MCF 10A (cell line): ENCODE measurements around a stretch of chr2.

DNA sequence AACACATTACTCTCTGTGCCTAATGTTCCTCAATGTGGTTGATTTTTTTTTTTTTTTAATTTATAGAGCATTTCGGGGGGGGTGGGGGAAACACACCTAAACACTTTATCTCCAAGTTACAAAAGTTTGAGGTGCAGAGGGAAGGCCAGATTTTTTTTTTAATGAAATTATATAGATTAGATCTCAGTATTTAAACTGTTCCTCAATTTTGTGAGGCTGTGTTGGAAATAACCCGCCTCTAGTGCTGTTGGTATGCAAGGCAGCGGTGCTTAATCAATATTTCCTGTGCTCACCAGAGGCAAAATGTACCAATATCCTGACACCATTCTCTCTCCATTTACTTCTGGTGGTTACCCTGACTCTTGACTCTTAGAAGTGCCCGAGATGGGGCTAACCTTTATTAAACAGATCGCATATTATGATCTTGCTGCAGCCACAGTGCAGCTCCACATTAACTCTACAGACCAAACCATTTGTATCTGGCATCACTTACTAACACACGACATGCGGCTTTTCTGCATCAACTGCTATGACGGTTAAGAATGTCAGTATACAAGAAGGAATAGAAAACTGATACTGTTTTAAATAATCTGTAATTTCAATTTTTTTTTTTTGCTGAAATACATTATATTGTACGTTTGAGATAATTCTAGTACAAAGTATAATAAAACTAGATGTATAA, 54.7 kb upstream of the EML6 start:
- PRO-cap: no peak
- RRBS: no CpG with 5 or more reads among the region's 9 CpGs

GRCh38 chr2:54708351-54709031, 15.0 kb upstream of the EML6 start:
- PRO-cap: no peak
- RRBS: no CpG with 5 or more reads among the region's 24 CpGs

- PRO-cap: no peak
- RRBS: no CpG with 5 or more reads among the region's 5 CpGs
Measured at GRCh38 chr2:54757383-54758011, 34.0 kb downstream of the EML6 start.

GRCh38 chr2:55048435-55048865, 1.8 kb downstream of the RTN4 start:
- PRO-cap: no peak
- RRBS: no CpG with 5 or more reads among the region's 11 CpGs

DNA sequence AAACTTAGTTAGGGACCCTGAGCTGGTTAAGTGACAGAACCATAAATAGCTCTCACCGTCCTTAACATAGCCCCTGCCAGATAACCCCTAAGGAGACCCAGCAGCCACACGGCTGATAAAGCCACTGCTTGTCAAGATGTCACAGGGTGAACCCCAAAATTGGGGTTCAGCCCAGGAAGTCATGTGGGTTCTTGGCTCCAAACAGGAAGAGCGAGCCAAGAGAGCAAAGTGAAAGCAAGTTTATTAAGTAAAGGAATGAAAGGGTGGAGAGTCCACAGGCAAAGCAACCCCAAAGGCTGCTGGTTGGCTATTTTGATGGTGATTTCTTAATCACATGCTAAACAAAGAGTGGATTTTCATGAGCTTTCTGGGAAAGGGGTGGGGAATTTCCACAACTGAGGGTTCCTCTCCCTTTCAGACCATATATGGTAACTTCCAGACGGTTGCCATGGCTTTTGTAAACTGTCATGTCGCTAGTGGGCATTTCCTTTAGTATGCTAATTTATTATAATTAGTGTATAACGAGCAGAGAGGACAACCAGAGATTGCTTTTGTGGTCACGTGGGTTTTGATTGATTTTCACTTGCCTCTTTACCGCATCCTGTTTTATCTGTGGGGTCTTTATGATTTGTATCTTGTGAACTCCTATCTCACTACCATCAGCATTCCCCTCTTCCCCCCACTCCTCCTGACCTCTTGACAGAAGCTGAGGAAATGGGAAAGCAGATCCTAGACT, 83.6 kb upstream of the RTN4 start:
- PRO-cap: no peak
- RRBS: no CpG with 5 or more reads among the region's 8 CpGs

DNA sequence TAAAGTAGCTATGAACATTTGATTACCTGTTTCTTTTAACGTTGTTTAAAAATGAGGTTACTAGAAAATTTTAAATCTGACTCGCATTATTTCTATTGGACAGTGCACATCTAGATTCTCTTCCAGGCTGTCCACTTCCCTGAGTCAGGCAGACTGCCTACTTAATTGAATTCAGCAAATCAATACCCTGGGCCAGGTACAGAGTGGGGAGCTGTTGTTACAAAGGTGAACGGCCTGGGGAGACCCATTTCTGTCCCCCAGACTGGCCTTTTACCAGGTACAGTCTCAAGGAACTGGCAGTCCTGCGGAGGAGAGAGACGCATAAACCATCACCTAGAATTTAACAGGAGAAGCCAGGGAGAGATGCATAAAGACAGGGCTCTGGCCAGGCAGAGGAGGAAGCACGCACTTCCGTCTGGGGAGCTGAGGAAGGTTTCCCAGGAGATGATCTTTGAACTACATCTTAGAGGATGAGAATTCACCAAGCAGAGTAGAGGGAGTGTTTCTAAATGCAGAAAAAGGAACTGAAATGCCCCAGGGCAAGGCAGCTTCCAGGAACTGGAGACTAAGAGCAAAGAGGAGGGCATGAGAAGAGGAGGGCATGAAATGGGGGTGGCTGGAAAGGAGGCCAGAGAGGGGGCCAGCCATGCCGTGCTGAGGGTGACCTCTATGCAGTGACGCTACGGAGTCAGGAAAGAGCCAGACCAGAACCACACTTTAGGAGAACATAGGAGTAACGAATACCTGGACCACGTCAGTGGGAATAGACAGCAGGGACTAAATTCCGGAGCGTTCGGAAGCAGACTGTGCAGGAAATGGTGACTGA, 86.7 kb upstream of the RTN4 start:
- PRO-cap: no peak
- RRBS: no CpG with 5 or more reads among the region's 15 CpGs

DNA sequence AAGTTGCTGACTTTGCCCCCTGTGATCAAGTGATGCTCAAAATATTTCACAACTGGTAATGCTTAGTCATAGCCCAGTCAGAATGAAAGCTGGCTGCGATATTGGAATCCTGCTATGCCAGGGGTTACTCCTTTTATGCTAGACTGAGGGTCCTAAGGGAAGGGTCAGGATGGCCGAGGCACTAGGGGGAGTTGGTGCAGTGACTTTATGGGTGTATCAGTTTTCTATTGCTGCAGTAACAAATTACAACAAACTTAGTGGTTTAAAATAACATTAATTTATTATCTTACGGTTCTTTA, 19.4 kb upstream of the CFAP36 start:
- PRO-cap: no peak
- RRBS: no CpG with 5 or more reads among the region's 3 CpGs

- PRO-cap: no peak
- RRBS: no CpG with 5 or more reads among the region's 9 CpGs
Measured at GRCh38 chr2:55611161-55611969, 6.1 kb downstream of the PPP4R3B start.

GRCh38 chr2:55701880-55702246, 8.2 kb upstream of the PNPT1 start:
- PRO-cap: no peak
- RRBS: no CpG with 5 or more reads among the region's 1 CpG

- PRO-cap: no peak
- RRBS: no CpG with 5 or more reads among the region's 7 CpGs
Measured at GRCh38 chr2:56009096-56009521, 85.5 kb upstream of the EFEMP1 start.

DNA sequence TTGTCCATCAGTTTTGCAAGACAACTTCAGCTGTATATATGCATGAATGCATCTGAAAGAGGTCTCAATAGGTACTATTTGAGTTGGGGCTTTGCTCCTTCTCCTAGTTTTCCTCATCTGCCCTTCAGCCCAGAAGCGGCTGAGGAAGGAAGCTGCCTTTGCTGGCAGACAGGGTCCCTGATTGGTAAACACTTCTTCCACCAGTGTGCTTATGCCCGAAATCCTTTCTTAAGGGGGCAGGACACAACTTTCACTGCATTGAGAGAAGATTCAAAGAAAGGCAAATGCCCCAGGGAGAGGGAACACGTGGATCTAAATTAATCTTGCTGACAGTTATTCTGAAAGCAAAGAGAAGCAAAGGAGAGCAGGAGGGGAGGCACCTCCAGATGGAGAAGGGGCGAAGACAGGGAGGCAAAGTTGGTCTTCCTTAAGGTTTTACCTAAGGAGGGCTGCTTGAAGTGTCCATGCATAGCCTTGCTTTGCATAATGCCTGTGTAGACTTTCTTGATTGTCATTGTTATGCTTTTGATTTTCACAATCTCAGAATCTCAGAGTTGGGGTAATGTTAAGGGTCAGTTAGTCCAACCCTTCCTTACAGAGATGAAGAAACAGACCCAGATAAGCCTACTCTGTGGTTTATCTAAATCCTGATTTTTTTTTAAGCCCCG, 92.2 kb upstream of the EFEMP1 start:
- PRO-cap: no peak
- RRBS: no CpG with 5 or more reads among the region's 5 CpGs

- PRO-cap: no peak
- RRBS: no CpG with 5 or more reads among the region's 2 CpGs
Measured at GRCh38 chr2:56133799-56134014, 50.1 kb upstream of the CCDC85A start.

- PRO-cap: no peak
- RRBS: 3% methylated on average over 9 of the region's 92 CpGs
Measured at GRCh38 chr2:56184374-56185189, 792 bp downstream of the CCDC85A start.

- PRO-cap: no peak
- RRBS: no CpG with 5 or more reads among the region's 2 CpGs
Measured at GRCh38 chr2:58039055-58039601, 7.5 kb upstream of the VRK2 start.

DNA sequence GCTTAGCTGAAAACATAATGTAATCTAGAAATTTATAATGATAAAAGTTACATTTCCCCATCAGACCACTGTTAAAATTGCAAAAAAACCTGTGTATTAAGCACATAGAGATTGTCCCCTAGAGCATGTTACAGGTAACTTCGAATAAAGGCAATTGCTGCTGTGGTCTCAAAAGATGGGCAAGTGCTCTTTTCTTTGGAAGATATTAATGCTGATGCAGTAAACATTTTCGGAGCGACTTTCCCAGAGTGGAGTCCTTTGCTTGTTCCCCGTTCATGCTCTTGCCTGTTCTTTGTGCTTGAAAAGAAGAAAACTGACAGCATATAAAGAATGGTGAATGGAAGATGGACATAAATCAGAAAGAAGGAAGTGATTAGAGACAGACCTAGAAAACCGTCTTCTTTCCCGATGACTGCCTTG, 740.0 kb upstream of the FANCL start:
- PRO-cap: no peak
- RRBS: no CpG with 5 or more reads among the region's 6 CpGs

- PRO-cap: no peak
- RRBS: no CpG with 5 or more reads among the region's 7 CpGs
Measured at GRCh38 chr2:60104775-60105296, 448.6 kb downstream of the BCL11A start.

DNA sequence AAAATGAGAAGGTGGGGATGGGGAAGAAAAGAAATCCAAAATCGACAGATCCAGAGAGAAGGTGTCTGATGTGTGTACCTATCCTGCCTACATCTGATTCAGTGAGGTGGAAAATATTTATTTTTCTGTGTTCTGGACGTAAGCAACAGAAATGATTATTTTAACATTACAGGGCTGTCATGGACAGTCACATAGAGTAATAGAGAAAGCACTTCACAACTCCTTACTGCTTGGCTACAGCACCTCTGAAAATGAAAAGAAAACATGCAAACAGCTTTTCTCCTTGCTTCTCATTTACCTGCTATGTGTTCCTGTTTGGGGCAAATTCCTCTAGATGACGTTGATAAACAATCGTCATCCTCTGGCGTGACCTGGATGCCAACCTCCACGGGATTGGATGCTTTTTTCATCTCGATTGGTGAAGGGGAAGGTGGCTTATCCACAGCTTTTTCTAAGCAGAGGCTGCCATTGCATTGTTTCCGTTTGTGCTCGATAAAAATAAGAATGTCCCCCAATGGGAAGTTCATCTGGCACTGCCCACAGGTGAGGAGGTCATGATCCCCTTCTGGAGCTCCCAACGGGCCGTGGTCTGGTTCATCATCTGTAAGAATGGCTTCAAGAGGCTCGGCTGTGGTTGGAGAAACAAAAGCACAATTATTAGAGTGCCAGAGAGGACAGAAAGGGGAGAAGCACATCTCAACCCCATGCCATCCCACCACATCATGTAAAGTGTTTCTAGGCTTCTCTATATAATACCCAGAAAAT, 7.6 kb downstream of the BCL11A start:
- PRO-cap: no peak
- RRBS: no CpG with 5 or more reads among the region's 12 CpGs

GRCh38 chr2:60581349-60582196, 28.1 kb upstream of the BCL11A start:
- PRO-cap: no peak
- RRBS: 7% methylated on average over 26 of the region's 60 CpGs

- PRO-cap: no peak
- RRBS: no CpG with 5 or more reads among the region's 4 CpGs
Measured at GRCh38 chr2:61311469-61312062, 149.6 kb downstream of the C2orf74 start.

DNA sequence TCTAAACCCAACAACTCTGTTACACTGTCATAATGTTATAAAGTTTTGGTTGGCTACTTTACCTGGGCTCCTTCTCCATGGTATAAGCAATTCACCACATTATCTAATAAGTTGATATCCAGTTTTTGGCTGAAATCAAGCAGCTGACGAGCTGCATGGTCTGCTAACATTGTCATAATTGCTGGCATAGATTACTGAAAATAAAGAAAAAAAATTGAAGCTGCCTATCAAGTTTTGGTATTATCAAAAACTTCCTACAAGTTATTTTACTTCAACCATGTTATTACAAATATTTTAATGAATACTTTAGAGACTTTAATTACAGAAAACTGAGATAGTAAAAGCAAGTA, 4.5 kb downstream of the XPO1 start:
- PRO-cap: no peak
- RRBS: no CpG with 5 or more reads among the region's 1 CpG